Esophagus muscularis mucosa (tissue), 4 donors: ENCODE results near the gene CRABP1.

DNA sequence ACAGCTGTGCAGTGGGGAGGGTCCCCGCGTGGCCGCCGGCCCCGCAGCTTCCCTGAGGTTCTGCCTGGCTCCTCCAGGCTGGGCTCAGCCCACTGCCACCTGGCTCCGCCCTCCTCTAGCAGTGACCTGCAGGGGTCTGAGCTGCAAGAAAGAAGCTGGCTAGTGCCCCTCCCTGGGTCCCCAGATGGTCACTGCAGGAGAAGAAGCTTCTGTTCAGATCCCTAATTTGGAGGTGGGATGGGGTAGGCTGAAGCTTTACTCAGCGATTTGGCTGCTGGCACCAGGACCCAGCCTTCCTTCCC is 90.3 kb downstream of the TBC1D2B start:
- PRO-cap, result no peak
- RAMPAGE, long total RNA, 4 experiments, result no peak in any of the 4 experiments

GRCh38 chr15:78003823-78004536 is 73.5 kb downstream of the TBC1D2B start:
- PRO-cap, result no peak
- RAMPAGE, long total RNA, 4 experiments, result no peak in any of the 4 experiments

- PRO-cap, result no peak
- RAMPAGE, long total RNA, 4 experiments, result no peak in any of the 4 experiments
Measured at GRCh38 chr15:78018341-78018841, 59.1 kb downstream of the TBC1D2B start.

GRCh38 chr15:78149439-78150340 is 528 bp downstream of the IDH3A start:
- PRO-cap, result bidirectional peak, plus-strand start at chr15:78149743, minus-strand start at chr15:78149616
- RAMPAGE, long total RNA, 4 experiments, result no peak in any of the 4 experiments

GRCh38 chr15:78339992-78340794 is at the start of gene CRABP1:
TSS of gene CRABP1 (plus strand) at chr15:78340353.
- PRO-cap, result no peak
- RAMPAGE, long total RNA, 4 experiments, result no peak in any of the 4 experiments

GRCh38 chr15:78727599-78728018 is 83.7 kb downstream of the ADAMTS7 start:
- PRO-cap, result no peak
- RAMPAGE, long total RNA, 4 experiments, result no peak in any of the 4 experiments

DNA sequence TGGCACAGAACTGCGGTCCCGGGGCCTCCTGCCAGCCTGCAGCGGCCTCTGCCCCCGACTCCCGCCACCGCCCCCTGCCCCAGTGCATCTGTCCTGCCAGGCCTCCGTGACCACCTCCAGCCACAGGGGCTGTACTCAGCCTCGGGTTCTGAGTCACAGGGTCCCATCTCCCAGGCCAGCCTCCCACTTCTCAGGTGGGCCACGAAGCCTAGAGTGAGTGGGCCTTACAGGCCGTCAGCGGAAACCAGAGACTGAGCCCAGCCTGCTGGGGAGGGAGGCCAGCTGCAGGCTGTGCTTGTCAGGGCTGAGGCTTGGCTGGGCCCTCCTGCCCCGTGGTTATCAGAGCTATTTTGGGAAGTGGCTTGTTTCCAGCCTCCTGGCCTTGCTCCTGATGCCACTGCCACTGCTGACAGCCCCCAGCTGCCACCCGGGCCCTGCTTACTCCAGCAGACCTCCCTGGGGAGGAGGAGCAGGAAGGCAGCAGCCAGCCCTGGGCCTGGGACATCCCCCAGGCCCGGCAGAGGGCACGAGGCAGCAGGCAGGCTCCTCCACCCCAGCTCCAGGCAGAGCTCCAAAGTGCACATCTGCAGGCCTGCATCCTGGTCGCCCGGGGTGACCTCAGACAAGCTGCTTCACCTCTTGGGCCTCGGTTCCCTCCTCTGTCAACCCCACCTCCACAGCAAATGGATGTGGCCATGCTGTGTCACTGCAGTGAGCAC is 51.2 kb downstream of the ADAMTS7 start:
- PRO-cap, result no peak
- RAMPAGE, long total RNA, 4 experiments, result no peak in any of the 4 experiments

DNA sequence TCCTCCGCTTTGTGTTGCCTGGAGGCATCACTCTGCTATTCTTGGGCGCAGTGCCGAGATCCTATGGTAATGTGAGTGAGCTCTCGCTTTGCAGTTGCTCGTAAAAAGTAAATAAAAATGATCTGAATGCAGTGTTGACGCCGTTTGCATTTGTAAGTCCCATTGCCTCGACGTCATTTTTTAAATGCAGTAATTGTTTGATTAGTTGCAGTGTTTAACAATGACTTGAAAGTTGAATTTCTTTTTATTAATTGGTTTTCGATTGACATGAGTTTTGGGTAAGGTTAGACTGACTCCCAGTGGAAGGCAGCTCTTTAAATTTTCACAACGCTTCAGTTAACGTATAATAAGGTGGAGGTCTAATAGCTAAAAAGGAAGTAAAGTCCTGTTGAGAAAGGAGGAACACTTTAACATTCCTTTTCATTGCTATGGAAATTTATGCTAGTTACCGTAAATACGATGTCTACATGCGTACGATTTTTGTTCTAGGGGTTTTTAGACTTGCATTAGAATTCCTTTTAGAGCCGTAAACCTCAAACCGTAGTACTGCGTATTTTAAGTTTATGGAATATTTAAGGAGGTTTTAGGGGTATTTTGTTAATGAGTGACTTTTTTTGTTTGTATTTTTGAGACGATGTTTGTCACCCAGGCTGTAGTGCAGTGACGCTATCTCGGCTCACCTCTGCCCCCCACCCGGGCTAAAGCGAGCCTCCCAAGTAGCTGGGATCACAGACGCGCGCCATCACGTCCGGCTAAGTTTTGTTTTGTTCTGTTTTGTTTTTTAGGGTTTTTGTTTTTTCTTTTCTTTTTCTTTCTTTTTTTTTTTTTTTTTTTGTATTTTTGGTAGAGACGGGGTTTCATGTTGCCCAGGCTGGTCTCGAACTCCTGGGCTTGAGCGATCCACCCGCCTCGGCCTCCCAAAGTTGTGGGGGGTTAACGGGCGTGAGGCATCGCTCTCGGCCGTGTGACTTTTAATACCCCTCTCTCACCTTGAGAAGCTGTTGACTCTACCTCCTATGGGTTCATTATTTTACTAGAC is 1.4 kb downstream of the MORF4L1 start:
- PRO-cap, result no peak
- RAMPAGE, long total RNA, 4 experiments, result no peak in any of the 4 experiments

DNA sequence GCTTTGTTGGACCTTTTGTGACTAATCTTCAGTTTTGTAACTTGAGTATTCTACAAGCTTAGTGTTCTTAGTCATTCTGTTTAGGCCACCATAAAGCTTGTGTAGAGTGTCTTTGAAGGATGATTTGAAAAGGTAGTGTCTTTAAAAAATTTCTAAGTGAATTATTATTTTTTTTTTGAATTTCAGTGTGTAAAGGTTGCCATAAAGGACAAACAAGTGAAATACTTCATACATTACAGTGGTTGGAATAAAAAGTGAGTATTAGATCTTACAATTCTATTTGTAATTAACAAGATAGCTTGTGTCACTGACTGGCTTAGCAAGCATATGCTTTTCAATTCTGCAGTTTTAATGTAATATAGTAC is 7.6 kb downstream of the MORF4L1 start:
- PRO-cap, result no peak
- RAMPAGE, long total RNA, 4 experiments, result no peak in any of the 4 experiments

DNA sequence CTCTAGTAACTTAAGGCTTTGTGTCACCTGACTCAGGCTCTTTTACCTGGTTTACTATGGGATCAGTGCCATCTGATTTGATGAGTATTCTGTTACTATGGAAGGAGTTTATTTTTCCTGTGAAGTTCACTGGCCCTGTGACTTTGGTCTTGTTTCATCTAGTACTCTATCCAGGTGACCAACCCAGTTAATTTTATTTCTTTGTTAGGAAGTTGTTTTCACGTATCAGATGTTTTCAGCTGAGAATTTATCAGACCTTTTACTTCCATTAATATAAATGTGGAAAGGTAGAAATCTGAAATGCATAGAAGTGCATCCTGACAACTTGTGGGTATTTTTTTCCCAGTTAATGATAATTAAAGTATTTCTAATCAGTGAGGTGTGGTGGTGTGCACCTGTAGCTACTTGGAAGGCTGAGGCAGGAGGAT is 9.1 kb downstream of the MORF4L1 start:
- PRO-cap, result no peak
- RAMPAGE, long total RNA, 4 experiments, result no peak in any of the 4 experiments

GRCh38 chr15:78886073-78886480 is 13.4 kb downstream of the MORF4L1 start:
- PRO-cap, result no peak
- RAMPAGE, long total RNA, 4 experiments, result no peak in any of the 4 experiments

GRCh38 chr15:78921689-78922701 is 22.9 kb downstream of the CTSH start:
- PRO-cap, result no peak
- RAMPAGE, long total RNA, 4 experiments, result no peak in any of the 4 experiments

DNA sequence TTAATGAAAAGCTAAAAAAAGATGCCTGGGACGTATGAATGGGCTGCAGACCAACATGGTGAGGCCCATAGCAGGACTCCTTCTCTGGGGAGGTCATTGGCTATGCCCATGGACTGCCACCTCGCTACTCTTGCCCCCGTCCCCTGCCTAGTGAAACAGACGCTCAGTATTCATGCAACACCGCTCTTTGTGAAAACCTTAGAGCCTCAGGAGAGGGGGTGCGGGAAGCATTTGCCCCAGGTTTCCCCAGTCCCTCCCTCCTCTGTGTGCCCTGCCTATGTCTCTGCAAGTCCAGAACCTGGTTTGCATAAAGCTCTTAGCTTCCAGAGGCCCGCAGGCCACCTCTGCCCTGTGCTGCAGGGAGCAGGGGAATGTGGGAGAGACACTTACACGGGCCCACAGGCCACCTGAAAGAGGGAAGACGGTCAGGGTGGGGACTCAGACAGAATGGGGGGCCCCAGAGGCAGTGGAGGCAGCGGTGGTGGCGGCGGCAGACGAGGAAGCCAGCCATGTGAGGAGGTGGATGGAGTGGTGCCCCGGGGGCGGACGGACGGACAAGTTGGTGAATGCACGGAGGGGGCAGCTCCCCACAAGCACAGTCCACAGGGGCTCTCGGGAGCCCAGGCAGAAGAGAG is 33.8 kb upstream of the CTSH start:
- PRO-cap, result no peak
- RAMPAGE, long total RNA, 4 experiments, result no peak in any of the 4 experiments

DNA sequence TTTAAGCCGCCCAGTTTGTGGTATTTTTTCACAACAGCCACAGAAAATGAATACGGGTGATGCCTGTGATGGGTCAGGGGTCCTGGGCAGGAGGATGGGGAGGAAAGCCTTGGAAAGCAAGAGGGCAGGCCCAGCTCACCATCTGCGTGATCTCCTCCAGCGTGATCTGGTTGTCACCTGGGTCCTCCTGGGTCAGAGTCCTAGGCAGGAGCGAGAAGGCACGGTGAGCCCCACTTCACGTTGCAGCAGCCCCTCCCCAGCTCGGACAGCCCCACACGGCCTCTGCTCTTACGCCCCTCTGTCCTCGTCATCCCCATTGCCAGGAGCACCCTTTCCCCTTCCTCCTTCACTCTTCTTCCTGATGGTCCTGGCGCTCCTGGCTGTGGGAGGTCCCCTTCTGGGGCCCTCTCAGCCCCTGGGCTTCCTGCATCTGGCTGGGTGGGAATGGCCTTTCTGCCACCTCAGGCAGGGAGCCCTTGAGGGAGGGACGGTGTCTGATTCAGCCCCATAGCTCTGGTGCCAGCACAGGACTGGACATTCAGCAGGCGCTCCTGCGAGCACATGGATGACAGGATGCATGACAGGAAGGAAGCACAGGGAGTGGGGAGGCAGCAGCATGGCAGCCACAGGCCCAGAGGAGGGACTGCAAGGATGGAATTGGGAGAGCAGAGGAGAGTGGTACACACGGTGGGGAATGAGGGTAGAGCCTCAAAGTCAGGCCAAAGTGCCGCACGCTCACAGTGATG is 50.9 kb upstream of the CTSH start:
- PRO-cap, result no peak
- RAMPAGE, long total RNA, 4 experiments, result no peak in any of the 4 experiments

DNA sequence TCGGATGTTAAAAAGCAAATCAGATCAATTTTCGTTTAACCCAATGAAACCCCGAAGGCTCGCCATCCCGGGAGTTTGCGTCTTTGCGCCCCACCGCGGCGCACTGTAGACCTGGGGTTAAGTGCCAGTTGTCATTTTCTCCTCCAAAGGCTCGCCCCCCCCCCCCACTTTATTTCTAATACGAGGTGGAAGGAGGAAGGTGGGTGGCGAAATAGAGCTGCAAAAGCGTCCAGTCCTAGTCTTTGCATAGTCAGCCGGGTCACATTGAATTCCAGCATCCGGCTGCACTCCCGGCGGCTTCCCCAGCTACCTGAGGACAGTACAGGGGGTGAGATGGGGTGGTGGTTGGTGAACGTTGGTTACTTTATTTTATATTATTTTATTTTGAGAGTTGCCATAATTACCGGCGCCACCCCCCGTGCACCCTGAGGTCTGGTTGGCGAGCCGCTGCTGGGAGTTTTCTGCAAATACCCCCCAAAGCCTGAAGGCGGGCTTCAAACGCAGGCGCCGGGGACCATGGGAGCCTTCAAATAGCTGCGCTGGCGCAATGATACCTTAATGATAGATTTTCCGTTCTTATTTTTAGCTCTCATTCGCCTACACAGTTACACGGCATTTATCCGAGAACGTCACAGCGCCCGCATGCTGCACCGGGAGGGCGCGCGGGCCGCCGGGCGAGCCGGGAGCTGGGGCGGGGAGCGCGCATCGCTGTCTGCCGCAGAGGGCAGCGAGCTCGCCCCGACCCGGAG is 605 bp upstream of the RASGRF1 start:
- PRO-cap, result no peak
- RAMPAGE, long total RNA, 4 experiments, result no peak in any of the 4 experiments

DNA sequence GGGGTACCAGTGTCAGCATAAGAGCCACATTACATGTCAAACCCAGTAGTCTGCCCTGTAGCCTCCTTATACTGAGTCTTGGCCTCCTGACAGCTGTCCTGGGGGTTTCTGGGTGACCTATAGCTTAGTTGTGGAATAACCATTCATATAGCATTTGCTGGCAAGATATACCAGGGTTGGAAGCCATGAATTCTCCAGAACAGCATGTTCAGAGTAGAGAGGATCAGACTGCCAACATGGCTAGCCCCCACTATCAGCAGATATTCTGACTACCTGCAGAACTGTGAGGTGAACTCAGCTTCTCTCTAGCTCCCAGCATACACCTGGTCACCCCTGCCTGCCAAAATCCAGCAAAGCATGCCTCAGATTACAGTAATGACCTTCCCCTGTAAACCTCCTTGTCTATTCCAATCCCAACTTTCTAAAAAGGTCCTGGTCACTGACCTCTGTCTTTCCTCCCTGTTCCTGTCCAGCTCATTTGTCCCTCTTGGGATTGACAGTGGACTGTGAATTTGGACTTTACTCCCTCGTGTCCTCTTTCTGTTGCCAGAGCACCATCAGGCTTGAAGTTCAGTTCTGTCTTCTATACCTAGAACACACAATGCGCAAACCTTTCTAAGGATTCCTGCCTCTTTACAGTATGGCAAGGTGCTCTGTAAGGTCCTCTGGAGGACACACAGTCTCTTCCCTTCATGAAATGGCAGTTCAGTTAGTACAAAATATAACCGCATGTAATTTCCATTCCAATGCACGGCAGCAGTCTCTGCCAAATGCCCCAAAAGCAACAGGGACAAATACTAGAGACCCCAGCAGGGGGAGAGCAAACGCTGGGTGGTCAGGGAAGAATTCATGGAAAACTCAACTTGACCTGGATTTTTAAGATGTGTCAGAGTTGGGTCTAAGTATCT is 50.3 kb downstream of the MTHFS start:
- PRO-cap, result no peak
- RAMPAGE, long total RNA, 4 experiments, result no peak in any of the 4 experiments

DNA sequence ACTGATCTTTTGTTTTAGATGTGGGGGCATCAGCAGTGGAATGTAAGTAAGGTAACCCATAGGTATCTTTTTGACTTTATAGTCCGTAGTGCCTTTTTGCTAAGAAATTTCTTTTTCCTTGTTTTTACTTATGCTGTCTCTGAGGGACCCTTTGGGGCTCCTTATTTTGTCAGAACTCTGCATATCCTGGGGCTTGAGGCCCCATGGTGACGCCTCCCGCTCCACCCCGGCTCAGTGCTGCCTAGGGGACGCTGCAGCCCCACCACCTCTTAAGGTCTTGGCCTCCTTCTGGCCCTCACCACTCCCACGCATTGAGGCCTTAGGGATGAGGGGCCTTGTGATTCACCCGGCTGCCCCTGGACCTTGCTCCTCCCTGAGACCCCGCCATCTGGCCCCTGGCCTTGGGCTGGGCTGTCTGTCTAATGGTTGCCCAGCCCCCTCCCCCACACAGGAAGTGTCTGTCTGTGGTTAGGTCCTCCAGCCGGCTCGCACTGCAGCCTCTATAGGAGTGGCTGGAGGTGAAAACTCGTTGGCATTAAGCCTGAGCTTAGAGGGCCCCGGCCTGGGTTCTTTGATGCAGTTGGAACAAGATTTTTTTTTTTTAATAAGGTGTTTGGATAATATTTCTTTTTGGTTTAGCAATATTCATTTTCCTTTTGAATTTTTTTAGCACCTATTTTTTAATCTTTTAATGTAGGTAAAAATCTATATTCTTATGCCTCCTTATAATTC is 21.4 kb upstream of the MTHFS start:
- PRO-cap, result no peak
- RAMPAGE, long total RNA, 4 experiments, result no peak in any of the 4 experiments

GRCh38 chr15:79918809-79920202 is 22.5 kb upstream of the MTHFS start:
- PRO-cap, result no peak
- RAMPAGE, long total RNA, 4 experiments, result no peak in any of the 4 experiments

DNA sequence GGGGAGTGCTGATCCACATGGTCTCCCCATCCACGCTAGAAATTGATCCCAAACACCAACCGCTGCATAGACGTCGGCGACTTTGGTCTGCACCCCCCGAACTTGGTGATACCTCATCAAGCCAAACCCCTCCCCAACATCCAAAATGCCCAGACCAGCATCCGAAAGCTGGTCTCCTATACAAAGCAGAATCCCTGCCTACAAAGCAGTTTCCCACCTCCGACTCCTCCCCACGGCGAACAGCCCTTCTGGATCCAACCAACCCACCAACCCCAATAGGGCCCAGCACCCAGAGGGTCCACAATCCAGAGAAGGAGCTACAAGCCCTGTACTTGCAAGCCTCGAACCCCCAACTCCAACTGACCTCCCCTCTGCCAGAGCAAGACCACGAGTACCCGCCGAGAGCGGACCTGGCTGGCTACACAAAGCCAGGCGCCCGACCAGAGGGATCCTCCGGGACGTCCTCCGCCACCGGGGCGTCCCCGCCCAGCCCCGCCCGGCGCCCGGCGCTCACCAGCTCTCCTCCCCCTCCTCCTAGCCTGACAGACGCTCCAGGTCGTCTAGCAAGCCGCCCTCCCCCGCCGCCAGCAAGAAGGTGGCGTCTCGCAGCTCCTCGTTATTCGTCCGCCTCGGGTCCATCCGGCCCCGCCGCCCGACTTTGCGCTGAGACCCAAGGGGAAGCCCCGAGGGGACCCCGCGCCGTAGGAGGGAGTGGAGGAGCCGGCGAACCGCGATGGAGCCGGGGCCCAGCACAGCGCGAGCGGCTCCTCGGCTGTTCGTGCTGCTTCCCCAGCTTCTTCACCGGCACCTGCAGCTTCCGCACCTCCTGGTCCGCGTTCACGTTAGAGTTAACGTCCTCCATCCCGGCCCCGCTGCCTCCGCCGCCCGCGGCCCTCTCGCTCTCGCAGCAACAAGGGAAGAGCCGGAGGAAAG is 26.1 kb upstream of the MTHFS start:
- PRO-cap, result unidirectional peak, plus-strand start at position 542 of the sequence
- RAMPAGE, long total RNA, 4 experiments, result start-site peak on the plus strand in 3 of 4 experiments, centred at positions 533 to 556 of the sequence, 11 to 19 reads per replicate

GRCh38 chr15:79967589-79968723 is 3.0 kb downstream of the BCL2A1 start:
- PRO-cap, result unidirectional peak, plus-strand start at chr15:79968464
- RAMPAGE, long total RNA, 4 experiments, result no peak in any of the 4 experiments